Epithelial cell of prostate (primary cell): Measurements from ENCODE around the gene RSBN1L.

- RRBS: no CpG with 5 or more reads among the region's 5 CpGs
Observed at GRCh38 chr7:76306249-76306418, 3.7 kb downstream of the HSPB1 start.

DNA sequence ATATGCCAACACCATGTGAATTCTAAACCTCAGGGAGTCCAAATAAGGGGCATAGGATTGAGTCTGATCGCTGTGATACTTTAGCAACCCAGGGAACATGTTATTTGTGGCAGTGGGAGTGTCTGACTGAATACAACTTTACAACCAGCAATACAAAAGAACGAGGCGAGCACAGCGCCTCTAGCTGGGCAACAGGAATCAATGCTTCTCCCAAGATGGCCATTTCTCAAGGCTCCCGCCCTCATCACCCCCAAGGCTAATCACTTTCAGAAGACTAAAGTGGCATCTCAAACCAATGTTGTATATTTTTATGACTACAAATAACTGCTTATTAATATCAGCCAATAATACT is 28.1 kb downstream of the YWHAG start:
- RRBS: no CpG with 5 or more reads among the region's 5 CpGs

DNA sequence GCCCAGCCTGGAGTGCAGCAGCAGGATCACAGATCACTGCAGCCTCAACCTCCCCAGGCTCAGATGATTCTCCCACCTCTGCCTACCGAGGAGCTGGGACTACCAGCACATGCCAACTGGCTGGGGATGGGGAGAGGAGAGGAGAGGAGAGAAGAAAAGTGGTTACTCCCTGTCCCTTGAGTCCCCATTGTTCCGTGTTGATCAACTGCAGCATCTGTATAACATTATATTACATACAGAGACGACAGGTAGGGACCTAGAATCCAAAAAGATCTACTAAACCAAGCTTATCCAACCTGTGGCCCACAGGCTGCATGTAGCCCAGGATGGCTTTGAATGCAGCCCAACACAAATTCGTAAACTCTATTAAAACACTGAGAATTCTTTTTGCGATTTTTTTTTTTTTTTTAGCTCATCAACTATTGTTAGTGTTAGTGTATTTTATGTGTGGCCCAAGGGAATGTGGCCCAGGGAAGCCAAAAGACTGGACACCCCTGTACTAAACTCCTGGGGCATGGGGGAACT is 27.6 kb downstream of the YWHAG start:
- RRBS: no CpG with 5 or more reads among the region's 5 CpGs

DNA sequence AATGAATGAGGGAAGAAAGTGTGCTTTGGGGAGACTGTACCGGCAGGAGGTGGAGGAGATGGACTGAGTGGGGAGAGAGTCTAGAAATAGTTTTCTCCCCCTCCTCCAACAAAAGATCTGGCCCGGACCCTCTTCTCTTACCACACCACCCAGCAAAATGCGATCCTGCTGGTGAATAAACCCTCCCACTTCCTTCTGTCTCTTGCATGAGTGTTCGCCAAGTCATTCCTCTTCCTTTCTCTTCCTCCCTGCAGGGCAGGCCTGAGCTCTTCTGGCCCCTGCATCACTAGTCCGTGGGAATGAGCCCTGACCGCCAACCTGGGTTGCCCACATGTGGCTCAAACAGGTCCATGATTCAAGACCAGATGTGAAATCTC is 5.2 kb upstream of the YWHAG start:
- RRBS: 55% methylated on average over 2 of the region's 6 CpGs

- RRBS: no CpG with 5 or more reads among the region's 3 CpGs
Observed at GRCh38 chr7:76839243-76839819, 192.8 kb downstream of the SPDYE17 start.

- RRBS: no CpG with 5 or more reads among the region's 11 CpGs
Observed at GRCh38 chr7:76954904-76955645, 77.1 kb downstream of the SPDYE17 start.

GRCh38 chr7:77006410-77006834 is 25.7 kb downstream of the SPDYE17 start:
- RRBS: 61% methylated on average over 1 of the region's 9 CpGs

GRCh38 chr7:77223384-77224099 is 23.9 kb upstream of the FGL2 start:
- RRBS: no CpG with 5 or more reads among the region's 2 CpGs

DNA sequence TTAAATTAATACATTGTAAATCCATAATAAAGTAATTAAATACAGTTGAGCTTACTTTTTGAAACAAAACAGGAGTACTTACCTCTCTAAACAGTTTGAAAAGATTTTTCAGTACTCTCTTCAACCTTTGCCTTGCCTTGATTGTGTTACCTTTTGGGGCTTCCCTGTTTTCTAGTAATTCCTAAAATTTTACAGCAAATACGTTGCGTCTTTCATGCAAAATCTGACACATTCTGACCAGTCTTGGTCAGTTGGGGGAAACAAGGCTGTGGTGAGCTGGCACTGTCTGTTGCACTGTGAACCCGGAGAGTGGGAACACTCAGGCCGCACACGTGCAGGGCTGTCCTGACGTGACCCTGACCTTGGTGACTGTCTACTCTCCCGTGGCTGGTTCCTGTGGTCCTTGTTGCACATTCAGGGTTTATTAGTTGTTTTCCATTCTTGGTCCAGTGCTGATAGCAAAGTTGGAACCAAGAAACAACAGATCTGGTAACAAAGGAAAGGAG is 45.7 kb upstream of the FGL2 start:
- RRBS: no CpG with 5 or more reads among the region's 7 CpGs

DNA sequence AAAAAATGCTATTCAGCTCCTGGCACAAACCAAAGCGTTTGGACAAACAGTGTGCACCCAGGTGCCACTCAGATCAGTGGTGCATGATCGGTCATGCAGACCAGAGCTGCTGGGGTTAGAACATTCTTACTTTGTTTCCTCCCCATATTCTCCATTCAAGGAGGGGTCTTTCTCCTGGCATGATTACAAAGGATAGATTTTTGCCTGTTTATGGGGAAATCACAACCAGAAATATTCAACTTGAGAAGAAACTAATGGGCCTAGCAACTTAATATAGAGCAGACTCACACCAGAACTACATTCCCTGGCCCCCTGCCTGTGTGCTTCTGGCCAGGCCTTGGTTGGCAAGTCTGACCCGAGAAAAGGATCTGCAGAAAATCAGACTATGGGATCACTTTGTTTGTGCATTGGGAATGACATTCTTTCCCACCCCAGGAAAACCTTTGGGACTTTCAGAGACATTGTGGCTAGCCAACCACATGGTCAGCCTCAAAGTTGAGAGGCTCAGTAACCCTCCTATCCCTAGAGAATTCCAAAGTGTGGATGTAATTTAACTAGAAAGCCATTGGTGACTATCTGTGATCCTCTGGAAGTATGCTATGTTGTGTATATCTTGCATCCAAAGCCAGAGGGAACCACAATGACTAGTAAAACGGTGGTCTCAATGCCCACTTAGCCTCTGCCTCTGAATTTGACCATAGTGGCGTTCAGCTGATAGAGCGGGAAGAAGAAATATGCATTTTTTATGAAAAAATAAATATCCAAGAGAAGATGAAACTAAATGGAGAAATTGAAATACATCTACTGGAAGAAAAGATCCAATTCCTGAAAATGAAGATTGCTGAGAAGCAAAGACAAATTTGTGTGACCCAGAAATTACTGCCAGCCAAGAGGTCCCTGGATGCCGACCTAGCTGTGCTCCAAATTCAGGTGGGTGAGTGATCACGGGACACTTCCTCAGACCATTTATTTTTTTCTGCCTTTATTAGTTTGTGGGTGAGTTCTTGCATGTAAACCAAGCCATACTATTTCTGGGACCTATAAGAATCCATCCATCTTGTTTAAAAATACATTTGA is 82.6 kb upstream of the FGL2 start:
- RRBS: no CpG with 5 or more reads among the region's 8 CpGs

- RRBS: no CpG with 5 or more reads among the region's 6 CpGs
Observed at GRCh38 chr7:77328129-77328612, 88.0 kb downstream of the GSAP start.

DNA sequence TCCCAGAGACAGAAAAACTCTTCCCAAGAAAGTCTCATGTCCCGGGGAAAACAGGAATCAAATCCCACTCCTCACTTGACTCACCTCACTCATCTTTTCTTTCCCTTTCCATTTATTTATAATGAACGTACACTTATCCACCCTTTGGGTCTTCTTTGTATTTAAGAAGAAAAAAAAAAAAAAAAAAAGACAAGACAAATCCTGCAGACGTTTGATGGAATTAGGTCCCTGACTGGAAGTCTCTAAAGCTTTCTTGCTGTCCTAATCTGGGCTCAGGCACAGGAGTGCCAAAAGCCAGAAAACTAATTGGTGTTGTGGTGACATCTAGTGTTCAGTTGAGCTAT is 84.5 kb downstream of the GSAP start:
- RRBS: no CpG with 5 or more reads among the region's 3 CpGs

- RRBS: no CpG with 5 or more reads among the region's 3 CpGs
Observed at GRCh38 chr7:77410201-77410596, 6.0 kb downstream of the GSAP start.

DNA sequence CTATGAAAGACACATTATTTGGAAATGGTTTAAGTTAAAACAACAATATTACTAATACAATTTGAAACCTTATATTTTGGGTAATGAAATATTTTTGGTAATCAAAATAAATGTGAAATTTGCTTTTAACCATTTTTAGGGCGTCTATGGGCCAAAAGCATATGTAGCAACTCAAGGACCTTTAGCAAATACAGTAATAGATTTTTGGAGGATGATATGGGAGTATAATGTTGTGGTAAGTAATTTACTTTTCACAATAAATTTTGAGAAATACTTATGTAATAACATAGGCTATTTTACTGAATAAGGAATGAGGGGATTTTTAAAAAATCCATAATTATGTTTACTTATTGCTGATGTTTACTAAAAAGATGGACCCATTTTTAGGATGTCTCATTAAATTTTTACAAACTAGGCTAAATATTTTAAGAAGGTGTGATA is 46.3 kb downstream of the PTPN12 start:
- RRBS: no CpG with 5 or more reads among the region's 1 CpG

GRCh38 chr7:77606178-77606925 is 69.3 kb downstream of the PTPN12 start:
- RRBS: no CpG with 5 or more reads among the region's 5 CpGs

DNA sequence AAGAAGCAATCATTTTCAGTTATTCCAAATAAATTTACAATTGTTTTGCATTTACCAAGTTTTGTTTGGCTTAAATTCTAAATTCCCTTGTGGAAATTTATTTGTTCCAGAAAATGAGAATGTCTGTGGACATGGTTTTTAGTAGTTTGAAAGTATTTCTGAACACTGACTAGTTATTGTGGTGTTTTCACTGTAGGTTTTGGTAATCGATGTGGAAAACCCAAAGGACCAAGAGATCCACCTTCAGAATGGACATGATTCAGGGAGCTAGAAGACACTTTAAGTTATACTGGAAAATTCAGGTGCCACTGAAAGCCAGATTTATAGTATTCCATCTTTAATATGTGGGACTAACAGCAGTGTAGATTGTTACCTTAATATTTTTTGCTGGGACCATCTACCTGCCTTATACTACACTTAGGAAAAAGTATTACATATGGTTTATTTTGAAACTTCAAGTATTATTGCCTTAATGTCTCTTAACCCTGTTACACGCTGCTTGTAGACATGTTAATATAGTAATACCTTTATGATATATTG is 57.2 kb upstream of the RSBN1L start:
- RRBS: no CpG with 5 or more reads among the region's 2 CpGs

DNA sequence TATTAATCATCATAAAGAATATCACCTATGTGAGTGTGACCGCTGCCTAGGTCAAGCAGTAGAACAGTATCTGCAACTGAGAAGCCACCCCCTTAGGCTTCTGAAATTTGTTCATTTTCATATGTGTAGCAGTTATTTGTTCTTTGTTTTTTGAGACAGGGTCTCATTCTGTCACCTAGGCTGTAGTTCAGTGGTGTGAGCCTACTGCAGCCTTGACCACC is 54.2 kb upstream of the RSBN1L start:
- RRBS: no CpG with 5 or more reads among the region's 1 CpG

GRCh38 chr7:77678903-77679434 is 17.3 kb upstream of the RSBN1L start:
- RRBS: no CpG with 5 or more reads among the region's 11 CpGs

DNA sequence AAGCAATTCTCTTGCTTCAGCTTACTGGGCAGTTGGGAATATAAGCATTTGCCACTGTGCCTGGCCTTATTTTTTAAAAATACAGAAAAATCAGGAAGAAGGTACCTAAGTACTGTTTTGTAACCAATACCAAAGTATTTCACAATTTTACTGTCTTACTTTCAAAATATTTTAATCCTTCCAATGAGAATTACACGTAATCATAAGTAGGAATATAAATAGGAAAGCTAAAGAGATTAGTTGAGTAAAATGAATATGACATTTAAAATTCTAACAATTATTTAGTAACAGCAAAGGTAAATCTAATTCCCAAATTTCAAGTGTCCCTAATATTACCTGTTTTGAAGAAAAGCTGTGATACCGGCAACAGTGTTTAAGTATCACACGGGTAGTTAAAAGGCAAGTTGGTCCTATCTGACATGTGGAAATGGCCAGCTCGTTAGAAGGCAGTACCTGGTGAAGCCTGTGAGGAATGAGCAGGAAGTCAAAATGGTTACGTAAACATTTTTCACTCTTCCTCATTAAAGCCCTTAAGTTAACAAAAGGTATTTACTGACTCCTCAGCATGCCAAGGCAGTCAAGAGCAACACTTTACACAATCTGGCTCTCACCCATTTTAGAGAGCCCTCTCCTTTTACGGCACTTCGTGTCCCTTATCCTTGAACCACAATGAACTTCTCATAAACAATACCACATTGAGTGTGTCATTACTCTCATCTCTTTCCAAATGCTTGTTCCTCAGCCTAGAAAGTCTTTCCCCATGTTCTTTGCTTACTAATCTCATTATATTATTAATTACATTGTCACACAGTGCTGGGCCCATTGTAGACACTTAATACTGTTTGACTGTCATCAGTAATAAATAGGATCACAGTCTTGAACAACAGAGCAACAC is 11.1 kb upstream of the RSBN1L start:
- RRBS: no CpG with 5 or more reads among the region's 7 CpGs

- RRBS: under 1% methylated on average over 6 of the region's 17 CpGs
Observed at GRCh38 chr7:77696390-77696529, at the start of gene RSBN1L. Gene RSBN1L (plus strand): TSS chr7:77696459.